Parietal lobe (tissue), 2 donors: ENCODE measurements around the genes SPINDOC, PRDX5 and RASGRP2.

DNA sequence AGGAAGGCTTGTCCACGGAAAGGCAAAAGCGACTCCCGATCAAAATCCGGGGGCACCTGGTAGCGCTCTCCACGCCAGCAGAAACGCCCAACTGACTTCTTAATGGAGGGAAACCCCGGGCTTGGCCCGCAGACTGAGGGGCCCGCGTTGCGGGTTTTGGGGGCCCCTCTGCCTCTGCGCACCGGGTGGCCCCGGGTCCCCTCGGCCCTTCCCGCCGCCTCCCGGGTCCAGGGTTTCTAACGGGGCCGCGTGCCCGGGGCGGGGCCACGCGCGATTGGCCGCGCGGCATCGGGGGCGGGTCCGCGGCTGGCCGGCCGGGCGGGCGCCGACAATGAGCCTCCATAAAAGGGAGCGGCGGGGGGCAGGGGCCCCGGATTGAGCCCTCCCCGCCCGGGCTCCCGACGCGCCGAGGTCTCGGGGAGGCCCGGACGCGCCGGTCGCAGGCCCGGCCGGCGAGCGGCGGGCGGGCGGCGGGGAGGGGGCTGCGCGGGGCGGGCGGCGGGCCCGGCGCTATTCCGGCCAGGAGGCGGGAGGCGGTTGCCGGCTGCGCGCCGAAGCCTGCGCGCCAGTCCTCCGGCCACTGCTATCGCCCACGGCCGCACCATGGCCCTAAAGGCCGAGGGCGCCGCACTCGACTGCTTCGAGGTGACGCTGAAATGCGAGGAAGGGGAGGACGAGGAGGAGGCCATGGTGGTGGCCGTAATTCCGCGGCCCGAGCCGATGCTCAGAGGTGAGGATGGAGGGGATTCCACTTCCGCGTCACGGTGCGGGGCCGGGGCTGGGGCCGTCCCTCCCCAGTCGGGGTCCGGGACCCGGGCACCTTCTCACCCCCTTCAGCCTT is at the start of gene SPINDOC:
Gene SPINDOC (plus strand): TSS at position 373 of the 841 bp plus-strand sequence.
- RAMPAGE, long total RNA, result no peak

GRCh38 chr11:63877749-63878394 is 39.0 kb downstream of the MARK2 start:
- RAMPAGE, long total RNA, result no peak

GRCh38 chr11:63909146-63909902 is 7.6 kb downstream of the RCOR2 start:
- RAMPAGE, long total RNA, result no peak

DNA sequence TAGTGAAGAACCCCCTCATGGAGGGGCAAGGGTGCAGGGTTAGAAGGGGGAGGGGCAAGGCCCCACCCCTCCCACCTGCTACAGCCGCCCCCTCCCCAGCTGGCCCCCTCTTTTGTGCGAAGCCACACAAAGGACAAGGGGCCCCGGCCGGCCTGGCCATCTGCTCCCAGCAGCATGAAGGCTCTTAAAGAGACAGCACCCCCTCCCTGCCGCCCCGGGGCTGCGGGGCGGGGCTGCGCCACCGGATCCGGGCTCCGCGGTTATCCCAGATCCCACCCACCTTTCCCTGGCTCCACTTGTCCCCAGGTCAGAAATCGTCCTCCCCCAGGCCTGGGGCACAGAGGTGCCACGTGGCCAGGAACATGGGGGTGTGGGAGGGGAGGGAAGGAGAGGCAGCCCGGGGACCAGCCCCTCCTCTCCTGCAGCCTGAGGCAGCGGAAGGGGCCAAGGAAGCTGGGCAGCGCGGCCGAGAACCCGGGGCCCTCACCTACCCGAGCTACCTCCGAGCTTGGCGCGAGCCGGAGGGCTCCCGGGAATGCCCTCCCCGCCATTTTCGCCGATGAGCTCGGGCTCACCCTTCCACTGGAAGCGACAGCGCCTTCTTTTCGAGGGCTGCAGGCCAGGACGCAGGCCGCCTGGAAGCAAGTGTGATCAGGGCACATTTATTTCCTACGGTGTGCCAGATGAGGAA is 2.4 kb upstream of the RCOR2 start:
- RAMPAGE, long total RNA, result no peak

DNA sequence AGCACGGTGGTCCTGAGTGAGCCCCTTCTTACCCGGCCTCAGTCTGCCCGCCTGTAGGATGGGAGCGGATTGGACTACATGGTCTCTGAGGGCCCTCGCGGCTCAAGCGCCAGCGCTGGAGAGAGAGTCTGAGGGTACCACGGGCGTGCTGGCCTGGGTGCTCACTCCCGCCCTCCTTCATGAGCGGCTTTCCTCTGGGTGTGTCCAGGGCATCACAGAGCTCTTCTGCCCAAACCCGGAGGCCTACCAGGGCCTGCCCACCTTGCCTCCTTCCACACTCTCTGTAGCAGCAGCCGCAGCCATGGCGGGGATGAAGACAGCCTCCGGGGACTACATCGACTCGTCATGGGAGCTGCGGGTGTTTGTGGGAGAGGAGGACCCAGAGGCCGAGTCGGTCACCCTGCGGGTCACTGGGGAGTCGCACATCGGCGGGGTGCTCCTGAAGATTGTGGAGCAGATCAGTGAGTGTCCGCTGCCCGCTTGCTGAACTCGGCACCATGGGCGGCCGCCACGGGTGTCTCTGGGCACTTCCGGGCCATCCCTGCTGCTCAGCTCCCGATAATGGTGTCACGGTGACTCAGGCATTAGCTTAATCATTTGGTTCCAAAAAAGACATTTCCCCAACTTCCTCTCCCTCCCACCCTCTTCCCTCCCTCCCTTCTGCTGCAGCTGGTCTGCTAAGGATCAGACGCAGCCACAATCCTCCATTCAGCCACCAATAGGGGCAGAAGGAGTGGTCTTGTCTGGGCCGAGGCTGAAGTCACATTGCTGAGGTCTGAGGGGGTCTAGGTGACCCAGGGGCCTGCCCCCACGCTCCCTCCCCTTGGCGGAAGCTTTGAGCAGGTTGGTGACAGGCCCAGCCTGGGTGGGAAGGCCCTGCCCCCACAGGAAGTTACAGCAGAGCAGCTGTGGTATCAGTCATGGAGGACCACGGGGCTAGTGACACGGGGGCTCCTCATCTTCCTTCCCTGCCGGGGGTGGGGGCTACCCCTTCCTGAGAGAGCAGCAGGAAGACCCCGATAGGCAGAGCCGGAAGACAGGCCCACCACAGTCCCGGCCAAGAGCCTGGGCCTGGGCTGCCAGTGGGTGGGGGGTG is 891 bp downstream of the FERMT3 start:
- RAMPAGE, long total RNA, result no peak

GRCh38 chr11:64220466-64221277 is 5.3 kb downstream of the TRPT1 start:
- RAMPAGE, long total RNA, result no peak

DNA sequence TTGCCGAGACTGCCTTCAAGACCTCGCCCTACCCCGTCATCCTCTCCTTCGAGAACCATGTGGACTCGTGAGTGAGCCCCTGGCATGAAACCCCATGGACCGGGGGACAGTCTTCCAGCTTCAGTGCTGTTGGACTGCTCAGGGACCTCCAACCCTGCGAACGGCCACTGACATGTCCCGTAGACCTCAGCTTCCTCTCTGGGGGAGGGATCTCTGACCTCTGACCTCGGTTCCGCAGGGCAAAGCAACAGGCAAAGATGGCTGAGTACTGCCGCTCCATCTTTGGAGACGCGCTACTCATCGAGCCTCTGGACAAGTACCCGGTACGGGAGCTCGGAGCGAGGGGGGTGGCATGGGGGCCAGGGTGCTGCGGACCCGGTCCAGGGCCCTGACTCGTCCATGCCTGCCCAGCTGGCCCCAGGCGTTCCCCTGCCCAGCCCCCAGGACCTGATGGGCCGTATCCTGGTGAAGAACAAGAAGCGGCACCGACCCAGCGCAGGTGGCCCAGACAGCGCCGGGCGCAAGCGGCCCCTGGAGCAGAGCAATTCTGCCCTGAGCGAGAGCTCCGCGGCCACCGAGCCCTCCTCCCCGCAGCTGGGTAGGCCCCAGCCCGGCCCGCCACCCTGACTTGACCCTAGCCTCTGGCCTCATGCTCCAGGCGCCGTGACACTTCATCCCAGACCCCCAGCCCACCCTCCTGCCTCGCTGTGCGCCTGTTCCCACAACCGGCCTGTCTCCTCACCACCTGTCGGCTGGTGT is 7.5 kb downstream of the PLCB3 start:
- RAMPAGE, long total RNA, result no peak

- RAMPAGE, long total RNA, result start-site peak on the minus strand at chr11:64317508-64317582, 1,604 and 131 reads in 2 replicates
Observed at GRCh38 chr11:64317374-64318356, at the start of gene PRDX5. Gene PRDX5 (plus strand): TSS chr11:64318121.

DNA sequence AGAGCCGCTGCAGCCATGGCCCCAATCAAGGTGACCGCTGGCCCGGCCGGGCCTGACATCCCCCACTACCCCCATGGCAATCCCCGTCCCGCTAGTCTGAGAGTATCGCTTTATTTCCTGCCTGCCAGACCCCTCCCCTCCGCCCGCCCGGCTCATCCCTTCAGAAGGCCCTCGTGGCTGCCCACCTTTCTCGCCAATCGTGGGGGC is 339 bp downstream of the PRDX5 start:
- RAMPAGE, long total RNA, result no peak

DNA sequence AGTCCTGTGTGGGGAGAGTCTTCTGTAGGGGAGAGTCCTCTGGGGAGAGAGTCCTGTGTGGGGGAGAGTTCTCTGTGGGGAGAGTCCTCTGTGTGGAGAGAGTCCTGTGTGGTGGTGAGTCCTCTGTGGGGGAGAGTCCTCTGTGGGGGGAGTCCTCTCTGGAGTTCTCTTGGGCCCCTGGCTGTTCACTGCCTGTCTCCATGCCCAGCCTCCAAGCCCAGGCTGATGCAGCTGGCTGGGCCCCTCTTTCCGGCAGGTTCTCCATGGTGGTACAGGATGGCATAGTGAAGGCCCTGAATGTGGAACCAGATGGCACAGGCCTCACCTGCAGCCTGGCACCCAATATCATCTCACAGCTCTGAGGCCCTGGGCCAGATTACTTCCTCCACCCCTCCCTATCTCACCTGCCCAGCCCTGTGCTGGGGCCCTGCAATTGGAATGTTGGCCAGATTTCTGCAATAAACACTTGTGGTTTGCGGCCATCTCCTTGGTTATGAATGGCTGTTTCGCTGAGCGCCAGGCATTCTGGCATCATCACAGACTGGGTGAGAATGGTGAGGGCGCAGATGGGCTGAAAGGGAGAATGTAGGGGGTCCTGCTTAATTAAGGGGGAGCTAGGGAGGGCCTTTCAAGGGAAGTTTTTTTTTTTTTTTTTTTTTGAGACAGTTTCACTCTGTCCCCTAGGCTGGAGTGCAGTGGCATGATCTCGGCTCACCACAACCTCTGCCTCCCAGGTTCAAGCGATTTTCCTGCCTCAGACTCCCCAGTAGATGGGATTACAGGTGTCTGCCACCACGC is 3.6 kb downstream of the PRDX5 start:
- RAMPAGE, long total RNA, result no peak

- RAMPAGE, long total RNA, result no peak
Observed at GRCh38 chr11:64331638-64332256, 8.3 kb upstream of the CCDC88B start.

DNA sequence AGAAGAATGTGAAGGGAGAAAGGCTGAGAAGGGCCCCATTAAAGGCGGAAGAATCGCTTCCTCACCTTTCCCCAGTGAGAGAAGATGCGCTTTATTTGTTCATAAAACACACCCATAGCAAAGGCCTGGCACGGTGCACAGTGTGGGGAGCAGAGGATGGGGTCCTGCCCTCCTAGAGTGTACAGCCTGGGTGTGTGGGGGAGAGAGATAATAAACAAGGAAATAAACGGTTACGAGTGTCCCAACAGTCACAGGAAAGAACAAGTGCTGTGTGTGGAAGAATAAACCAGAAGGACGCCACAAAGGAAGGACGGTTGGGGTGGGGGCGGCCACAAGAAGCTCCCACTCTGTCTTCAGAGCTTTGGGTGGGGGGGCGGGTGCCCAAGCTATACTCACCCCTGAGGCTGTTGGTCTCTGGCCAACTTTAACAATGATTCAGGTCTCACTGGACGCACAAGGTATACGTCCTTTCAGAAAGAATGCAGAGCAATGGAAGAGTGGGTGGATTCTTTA is 56.1 kb upstream of the SLC22A11 start:
- RAMPAGE, long total RNA, result no peak

- RAMPAGE, long total RNA, result no peak
Observed at GRCh38 chr11:64619726-64620275, 28.8 kb downstream of the SLC22A12 start.

GRCh38 chr11:64675831-64676284 is 47.1 kb downstream of the NRXN2 start:
- RAMPAGE, long total RNA, result no peak

- RAMPAGE, long total RNA, result no peak
Observed at GRCh38 chr11:64742001-64742710, 1.8 kb downstream of the RASGRP2 start.

DNA sequence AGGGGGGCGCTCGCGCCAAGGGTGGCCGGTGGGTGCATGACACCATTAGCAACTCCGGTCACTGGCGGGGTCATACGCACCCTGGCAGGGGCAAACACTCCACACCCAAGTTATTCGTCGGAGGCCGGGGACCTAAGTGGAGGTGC is 332 bp downstream of the RASGRP2 start:
- RAMPAGE, long total RNA, result no peak

GRCh38 chr11:64743883-64744675 is at the start of gene RASGRP2:
Gene RASGRP2 (minus strand): TSS chr11:64744142.
- RAMPAGE, long total RNA, result no peak

- RAMPAGE, long total RNA, result no peak
Observed at GRCh38 chr11:64761556-64762023, 1.8 kb upstream of the PYGM start.

DNA sequence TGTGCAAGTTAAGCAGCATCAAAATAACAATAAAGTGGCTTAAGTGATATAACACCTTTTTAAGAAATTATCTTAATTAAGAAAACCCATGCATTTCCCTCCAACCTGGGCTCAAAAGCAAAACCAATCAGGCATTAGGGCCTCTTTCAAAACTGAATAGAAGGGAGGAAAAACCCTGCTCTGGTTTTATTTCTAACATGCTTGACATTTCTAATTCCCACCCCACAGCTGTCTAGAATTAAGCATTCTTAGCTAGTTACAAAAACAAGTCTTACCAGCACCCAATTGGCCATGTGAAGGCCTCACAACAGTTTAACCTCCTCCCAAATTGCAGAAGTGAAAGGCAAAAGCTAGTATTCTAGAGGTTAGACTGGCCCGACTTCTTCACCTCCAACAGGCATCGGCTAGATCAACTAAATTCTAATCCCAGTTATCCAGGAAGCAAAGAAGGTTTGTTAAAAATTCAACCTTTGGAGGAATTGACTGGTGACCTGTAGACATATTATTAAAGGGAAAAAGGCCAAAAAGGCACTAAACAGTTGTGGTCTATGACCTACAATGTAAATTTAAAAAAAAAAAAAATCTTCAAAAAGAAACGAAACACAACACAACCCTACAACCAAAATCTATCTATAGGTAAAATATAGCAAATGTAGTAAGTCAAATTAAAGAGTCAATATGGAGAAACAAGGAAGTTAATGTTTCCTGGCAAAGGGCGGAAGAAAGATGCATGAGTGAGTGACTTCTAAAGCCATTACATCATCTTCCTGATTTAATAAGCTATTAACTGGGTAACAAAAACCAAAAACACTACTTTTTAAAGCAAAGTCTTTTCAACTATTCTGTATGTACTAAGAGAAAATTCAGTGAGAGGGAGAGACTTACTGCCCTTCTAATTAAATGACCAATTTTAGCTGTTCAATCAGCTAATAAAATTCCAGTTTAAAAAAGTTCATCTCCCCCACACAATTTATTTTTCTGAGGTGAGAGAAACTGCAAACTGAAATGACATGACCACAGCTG is 6.3 kb downstream of the SF1 start:
- RAMPAGE, long total RNA, result no peak

GRCh38 chr11:64785345-64785733 is 7.0 kb upstream of the SF1 start:
- RAMPAGE, long total RNA, result no peak